ENCODE data around the genes ZNF184, ZKSCAN8 and ZSCAN9.

GRCh38 chr6:26576302-26576763, 20.4 kb upstream of the ABT1 start:
- RRBS: no CpG with 5 or more reads among the region's 7 CpGs

DNA sequence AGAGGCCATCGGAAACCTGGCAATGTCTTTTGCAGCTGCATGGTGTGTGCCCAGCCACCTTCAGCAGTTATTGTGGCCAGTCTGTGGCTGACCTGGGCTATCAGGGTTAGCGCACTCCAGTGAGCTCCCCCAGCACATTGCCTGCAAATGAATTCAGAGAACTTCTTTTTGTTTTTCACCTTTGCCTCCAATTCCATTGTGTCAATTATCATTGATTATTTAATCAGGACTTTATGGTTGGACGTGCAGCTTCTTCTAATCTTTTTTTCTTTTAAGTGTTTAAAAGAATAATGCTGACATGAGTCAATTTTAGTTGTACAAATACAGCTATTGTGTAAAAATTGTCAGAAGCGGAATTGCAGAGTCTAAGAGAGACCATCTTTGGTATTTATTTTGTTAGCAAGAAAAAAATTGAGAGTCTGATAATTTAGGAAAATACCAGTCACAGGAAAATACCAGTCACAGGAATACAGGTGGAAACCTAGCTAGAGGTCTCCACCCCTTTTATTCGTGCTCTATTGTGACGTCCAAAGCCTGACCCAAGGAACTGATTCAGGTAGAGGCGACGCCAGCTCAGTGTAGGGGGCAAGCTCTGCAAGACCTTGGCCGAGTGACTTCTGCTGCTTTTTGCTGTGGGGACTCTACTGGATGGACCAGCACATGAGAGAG, 5.5 kb downstream of the ABT1 start:
- RRBS: no CpG with 5 or more reads among the region's 9 CpGs

DNA sequence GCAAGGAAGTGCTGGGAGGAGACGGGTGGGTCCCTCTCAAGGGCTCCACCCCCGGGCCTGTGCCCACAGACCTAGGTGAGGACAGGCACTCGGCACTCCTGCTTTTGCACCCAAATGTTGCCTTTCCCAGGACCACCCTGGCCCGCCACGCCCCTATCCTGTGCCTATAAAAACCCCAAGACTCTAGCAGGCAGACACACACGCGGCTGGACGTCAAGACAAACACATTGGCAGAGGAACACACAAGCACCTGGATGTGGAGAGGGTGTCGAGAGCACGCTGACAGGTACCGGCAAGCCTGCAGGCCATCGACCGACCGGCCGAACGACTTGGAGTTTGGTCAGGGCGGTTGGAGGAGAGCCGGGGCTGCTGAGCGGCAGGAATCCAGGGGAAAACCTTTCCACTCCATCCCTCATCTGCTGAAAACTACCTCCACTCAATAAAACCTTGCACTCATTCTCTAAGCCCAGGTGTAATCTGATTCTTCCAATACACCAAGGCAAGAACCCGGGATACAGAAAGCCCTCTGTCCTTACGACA, 82.6 kb downstream of the H2BC11 start:
- RRBS: 56% methylated on average over 2 of the region's 21 CpGs

GRCh38 chr6:27138117-27138958, 744 bp upstream of the H4C9 start:
- RRBS: no CpG with 5 or more reads among the region's 4 CpGs

GRCh38 chr6:27140277-27140634, 1.2 kb downstream of the H4C9 start:
- RRBS: no CpG with 5 or more reads among the region's 4 CpGs

DNA sequence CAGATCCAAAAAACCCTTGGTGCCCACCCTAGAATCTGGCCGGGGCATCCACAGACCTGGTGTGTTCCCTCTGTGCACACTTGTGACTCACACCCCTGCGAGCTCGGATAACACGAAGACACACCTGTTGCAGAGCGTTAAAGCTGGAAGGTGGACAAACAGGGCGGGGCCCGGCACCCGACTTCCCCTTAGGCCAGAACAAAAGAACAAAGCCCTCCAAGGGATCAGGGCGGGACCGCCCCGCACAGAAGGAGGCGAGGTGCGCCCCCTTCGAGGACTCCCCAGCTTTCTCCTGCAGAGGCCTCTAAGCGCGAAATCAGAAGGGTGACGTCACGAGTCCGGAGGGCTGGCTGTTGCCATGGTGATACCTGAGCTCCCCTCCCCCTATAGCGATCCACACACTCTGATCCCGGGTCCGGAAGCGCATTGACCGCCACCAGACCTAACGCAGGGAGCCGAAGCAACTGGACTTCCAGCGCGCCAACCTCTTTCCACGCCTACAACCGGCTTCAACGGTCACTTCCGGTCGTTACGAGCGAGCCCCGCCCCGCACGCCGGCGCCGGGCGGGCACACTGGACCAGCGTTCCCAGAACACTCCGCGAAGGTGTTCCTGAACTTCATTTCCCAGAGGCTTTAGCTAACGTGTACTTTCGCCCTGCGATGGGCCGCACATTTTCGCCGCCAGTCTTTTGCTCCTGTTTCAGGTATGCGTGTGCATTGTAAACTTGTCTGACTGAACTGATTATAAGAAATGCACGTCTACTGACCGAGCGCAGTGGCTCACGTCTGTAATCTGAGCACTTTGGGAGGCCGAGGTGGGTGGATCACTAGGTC, at the start of gene ZNF184:
Gene ZNF184 (minus strand): TSS at position 501 of the 835 bp plus-strand sequence.
- RRBS: under 1% methylated on average over 11 of the region's 57 CpGs

DNA sequence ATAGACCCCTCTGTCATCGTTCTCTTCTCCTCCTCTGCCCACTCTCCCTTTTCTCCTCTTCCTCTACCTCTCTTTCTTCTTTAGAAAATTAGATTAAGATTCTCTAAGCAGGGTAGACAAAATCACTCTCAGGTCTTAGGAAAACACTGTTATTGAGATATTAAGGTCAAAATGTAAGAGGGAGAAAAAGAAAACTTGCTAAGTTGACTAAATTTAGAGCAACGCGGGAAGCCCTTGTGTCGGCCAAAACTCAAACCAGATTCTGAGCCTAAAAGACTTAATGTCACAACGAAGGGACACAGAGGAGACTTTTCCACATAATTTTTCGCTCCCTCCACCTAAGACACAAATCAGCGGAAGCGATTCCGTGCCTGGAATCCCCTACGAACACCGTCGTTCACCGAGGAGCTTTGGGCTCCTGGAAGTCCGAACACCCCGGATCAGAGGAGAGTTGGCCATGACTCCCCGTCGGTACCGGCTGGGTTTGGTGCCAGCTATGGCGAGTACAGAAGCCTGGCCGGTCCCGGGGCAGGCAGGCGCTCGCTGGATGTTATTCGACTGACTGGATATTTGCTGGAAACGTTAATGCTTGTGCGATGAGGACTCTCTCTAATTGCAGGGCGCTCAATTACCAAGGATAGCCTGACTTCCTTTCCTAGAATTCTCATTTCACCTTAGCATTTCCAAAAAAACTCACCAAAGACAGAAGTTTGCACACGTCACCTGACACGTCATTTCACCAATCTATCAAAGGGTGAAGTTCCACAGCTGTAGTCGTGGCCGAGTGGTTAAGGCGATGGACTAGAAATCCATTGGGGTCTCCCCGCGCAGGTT, 22.4 kb upstream of the ZNF184 start:
- RRBS: 0% methylated on average over 2 of the region's 34 CpGs

DNA sequence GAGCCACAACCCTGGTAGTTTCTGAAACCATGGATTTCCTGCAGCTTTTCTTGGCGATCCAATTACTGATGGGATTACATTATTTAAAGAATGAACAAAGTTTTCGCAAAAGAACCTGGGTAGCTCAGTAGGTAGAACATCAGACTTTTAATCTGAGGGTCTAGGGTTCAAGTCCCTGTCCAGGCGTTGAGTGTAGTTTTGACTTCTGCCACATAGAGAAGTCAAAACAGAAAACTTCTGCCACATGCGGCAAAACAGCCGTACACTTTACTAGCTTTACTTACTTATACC, 103.0 kb upstream of the ZNF184 start:
- RRBS: no CpG with 5 or more reads among the region's 5 CpGs

DNA sequence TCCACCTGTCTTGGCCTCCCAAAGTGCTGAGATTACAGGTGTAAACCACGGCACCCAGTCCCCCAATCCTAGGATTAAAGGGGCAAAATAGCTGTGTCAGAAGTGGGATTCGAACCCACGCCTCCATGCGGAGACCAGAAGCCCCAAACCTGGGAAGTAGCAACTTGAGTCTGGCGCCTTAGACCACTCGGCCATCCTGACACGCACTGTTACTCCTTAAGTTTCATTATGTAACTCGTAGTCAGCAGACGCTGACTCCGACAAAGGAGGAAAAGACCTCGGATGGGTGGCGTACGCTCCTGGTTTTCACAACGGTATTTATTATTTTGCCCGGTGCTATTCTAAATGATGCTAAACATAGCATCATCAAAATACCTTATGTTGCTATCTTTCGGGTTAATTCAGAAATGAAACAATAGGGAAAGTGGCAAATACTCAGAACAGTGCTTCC, 129.6 kb upstream of the ZNF184 start:
- RRBS: no CpG with 5 or more reads among the region's 16 CpGs

GRCh38 chr6:27605526-27606166, 132.7 kb upstream of the ZNF184 start:
- RRBS: no CpG with 5 or more reads among the region's 23 CpGs

GRCh38 chr6:27825793-27826605, 2.1 kb downstream of the H4C11 start:
- RRBS: no CpG with 5 or more reads among the region's 15 CpGs

DNA sequence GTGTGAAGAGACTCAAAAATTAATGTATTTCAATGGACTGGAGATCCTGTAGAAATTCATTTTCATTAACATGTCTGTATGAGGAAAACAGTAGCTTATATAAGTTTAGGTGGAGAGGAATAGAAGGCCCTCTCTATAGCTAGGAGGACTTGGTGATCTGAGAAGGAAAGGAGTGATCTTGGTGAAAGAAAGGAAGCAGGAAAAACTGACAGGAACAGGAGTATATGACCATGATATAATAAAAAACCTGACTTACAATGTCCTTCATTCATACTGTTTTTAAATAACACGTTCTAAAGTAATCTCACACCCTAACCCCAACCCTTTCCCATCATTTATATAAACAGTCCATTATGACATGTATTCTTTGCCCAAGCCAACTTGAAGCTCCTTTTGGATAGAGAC, 2.1 kb downstream of the H2AC15 start:
- RRBS: no CpG with 5 or more reads among the region's 1 CpG

DNA sequence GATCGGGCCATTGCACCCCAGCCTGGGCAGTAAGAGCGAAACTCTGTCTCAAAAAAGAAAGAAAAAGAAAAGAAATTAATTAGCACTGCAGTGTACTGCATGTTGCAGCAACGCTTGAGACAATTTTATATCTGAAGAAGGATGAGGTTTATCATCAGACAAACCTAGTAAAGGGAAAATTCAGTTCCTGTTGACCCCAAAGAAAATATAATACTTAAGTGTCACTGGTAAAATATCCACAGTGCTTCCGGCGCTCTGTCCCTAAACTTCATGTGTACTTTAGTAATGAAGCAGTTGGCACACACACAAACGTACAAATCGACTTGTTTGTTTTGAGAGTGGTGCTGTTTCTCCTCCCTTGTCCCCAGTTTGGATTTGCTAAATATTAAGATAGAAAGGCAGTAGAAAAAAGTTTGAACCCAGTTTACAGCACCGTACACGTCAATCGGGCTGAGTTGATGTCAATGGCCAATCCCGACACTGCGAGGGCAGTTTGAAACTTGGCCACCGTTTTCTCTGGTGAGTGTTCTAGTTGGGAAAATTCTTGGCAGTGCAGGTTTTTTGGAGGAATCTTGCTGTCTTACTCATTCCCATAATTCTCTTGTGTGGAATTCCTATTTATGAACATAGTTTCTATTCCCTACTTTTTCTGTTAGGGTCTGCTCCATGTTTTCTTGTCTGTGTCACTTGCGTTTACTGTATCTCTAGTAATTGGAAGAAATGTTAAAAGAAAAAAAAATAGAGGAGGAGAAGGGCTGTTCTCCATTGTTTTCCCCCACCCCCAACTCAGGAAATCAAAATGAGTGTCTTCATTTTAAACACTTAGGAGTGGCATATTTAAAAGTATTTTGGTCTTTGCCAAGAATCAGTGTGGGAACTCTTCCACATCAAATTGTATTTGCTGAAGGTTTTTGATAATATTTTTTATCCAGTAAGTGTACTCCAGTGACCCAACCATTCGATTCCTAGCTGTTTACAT, 1.4 kb downstream of the H2BC15 start:
- RRBS: no CpG with 5 or more reads among the region's 15 CpGs

GRCh38 chr6:27889572-27890318, 881 bp downstream of the H3C12 start:
- RRBS: no CpG with 5 or more reads among the region's 12 CpGs

- RRBS: 2% methylated on average over 7 of the region's 61 CpGs
Observed at GRCh38 chr6:28141298-28142631, at the start of gene ZKSCAN8. Gene ZKSCAN8, plus strand, starts transcription at chr6:28141883.

DNA sequence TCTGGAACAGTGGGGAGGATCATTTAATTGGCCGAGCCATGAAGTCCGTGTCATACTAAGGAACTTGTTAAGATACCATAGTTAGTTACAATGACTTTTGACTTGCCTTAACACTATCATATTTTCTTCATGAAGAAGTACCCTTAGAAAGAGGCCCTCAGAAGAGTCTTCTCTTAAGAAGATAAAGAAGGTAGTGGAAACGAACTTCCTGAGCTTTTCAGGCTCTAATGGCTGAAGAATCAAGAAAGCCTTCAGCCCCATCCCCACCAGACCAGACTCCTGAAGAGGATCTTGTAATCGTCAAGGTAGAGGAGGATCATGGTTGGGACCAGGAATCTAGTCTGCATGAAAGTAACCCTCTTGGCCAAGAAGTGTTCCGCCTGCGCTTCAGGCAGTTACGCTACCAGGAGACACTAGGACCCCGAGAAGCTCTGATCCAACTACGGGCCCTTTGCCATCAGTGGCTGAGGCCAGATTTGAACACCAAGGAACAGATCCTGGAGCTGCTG, 6.6 kb downstream of the ZKSCAN8 start:
- RRBS: no CpG with 5 or more reads among the region's 9 CpGs

- RRBS: no CpG with 5 or more reads among the region's 1 CpG
Observed at GRCh38 chr6:28155930-28156523, 14.3 kb downstream of the ZKSCAN8 start.

DNA sequence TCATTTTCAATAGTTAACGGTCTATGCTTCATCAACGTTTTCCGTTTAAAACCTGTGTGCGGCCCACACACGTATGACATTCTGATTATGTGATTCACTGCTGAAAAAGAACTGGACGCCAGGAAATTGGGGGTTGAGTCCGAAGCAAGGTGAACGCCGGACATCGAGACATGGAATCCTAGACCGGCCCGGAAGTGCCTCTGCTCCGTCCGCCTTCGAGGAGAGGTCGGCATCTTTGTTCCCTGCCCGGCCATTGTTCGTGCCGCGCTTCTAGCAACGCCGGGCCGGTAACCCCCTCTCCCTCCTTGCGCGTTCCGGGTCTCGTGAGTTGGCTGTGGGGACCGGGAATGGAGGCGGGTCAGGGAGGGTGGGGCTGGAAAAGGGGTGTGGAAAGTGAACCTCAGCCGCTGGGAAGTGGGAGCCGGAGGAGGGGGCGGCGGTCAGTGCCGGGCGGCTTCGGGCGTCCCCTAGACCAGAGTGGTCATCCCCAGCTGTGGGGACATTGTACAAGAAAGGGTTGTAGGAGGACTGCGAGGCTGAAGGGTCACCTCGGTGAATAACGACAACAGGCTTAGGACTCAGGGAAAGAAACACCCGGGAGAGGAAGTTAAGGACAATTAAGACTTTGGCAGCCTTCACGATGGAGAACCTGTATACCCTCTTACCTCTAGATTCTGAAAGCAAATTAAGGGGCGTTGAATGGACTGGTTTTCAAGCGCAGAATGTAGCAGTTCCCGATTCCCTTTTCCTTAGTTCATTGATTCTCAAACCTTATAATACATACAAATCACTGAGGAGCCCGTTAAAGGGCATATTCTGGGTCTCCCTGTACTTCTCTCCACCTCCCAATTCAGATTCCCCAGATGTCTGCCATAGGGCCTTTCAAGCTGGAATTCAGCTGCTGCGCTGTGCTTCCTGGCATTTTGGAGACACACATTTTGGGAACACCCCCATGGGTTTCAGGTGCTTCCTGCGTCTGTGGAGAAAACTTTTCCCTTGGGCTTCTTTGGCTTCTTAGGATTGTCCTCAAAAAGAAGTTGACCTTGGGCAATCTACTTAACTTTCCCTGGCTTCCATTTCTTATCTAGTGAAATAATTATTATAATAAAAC, at the start of gene ZSCAN9:
Gene ZSCAN9 (plus strand): TSS at position 232 of the 1,111 bp plus-strand sequence.
- RRBS: 3% methylated on average over 10 of the region's 48 CpGs

- RRBS: no CpG with 5 or more reads among the region's 17 CpGs
Observed at GRCh38 chr6:28353753-28355119, 4.5 kb downstream of the ZKSCAN3 start.

All from foreskin fibroblast (primary cell).